Helper T cell (primary cell): ENCODE measurements around the genes PZP and KLRK1.

GRCh38 chr12:8822981-8823870 lies 805 bp downstream of the A2ML1 start:
- PRO-cap, 2 experiments, result no peak in any of the 2 experiments

- PRO-cap, 2 experiments, result no peak in any of the 2 experiments
Observed at GRCh38 chr12:8904509-8904708, 9.9 kb upstream of the PHC1 start.

GRCh38 chr12:8987463-8988162 lies 1.7 kb upstream of the KLRG1 start:
- PRO-cap, 2 experiments, result no peak in any of the 2 experiments

DNA sequence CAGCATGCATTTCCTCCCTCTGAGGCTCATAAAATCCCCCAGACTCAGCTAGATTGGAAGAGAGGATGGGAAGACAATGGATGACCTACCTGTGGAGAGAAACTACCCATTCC lies 50.1 kb downstream of the A2M start:
- PRO-cap, 2 experiments, result no peak in any of the 2 experiments

GRCh38 chr12:9208181-9208656 lies at the start of gene PZP:
PZP (minus strand) TSS chr12:9208395.
- PRO-cap, 2 experiments, result no peak in any of the 2 experiments

DNA sequence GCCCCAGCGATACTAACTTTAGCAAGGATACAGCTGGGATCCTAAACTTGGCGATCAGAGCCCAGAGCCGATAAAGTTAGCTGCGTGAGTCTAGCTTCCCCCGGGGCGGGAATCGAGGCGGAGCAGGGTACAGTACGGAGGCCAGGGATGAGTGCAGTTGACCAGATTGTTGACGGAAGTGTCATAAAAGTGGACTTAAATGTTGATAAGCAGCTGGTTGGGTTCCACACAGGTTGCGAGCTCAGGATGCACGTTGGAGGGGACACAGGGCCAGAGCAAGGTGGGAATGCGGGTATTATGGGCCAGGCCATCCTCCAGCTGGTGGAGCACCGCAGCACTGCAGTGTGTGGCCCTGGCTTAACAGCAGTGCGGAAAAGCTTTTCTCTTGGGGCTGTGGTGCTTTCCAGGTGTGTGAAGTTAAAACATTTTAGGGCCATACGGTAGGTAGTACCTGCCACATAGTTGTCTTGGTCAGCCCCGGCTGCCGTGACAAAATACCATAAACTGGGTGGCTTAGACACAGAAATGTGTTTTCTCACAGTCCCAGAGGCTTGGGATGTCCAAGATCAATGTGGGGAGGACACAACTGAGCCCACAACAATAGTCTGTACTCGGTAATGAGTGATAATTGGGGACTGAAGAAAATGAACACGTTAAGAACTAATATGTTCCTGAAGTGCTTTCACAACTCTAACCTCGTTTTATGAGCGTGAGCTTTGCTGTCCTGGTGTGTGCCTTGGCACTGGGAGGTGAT lies 76.2 kb upstream of the PZP start:
- PRO-cap, 2 experiments, result peak in 1 of 2 experiments; most common minus-strand start position 346 of the sequence (in 1)

GRCh38 chr12:9406159-9406773 lies 198.1 kb upstream of the PZP start:
- PRO-cap, 2 experiments, result no peak in any of the 2 experiments

GRCh38 chr12:9449611-9450124 lies 158.0 kb downstream of the KLRB1 start:
- PRO-cap, 2 experiments, result no peak in any of the 2 experiments

DNA sequence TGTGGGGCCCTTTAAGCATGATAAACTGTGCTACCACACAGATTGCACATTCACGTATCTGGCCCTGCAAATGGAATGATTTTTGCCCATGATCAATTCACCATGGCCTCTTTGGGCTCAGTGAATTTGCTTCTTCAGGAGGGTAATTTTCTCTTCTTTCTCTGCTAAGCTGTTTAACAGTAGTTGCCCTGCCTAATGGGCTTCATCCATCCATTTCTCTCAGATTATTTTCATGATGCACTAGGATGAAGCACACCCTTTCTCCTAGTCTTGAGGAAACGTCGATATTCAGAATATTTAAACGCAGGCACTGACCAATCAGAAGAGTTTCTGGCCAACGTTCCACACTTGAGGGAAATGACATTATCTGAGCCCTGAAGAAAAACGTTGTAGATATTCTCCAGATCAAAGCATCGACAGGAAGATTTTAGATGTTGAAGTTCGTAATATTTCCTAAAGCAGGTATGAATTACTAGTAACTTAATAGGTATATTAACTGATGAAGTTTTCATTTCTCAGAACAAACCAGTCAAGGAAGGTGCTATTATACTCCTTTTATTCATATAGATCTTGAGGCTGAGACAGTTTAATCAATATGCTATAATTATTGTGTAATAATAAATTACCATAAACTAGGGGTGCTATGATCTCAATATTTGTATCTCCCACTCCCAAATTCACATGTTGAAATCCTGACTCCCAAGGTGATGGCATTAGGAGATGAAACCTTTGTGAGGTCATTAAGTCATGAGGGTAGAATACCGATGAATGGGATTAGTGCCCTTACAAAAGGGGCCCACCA lies 5.1 kb upstream of the CLEC2D start:
- PRO-cap, 2 experiments, result no peak in any of the 2 experiments

GRCh38 chr12:9756597-9757224 lies 4.0 kb downstream of the CD69 start:
- PRO-cap, 2 experiments, result no peak in any of the 2 experiments

- PRO-cap, 2 experiments, result no peak in any of the 2 experiments
Observed at GRCh38 chr12:9776112-9776425, 15.4 kb upstream of the CD69 start.

DNA sequence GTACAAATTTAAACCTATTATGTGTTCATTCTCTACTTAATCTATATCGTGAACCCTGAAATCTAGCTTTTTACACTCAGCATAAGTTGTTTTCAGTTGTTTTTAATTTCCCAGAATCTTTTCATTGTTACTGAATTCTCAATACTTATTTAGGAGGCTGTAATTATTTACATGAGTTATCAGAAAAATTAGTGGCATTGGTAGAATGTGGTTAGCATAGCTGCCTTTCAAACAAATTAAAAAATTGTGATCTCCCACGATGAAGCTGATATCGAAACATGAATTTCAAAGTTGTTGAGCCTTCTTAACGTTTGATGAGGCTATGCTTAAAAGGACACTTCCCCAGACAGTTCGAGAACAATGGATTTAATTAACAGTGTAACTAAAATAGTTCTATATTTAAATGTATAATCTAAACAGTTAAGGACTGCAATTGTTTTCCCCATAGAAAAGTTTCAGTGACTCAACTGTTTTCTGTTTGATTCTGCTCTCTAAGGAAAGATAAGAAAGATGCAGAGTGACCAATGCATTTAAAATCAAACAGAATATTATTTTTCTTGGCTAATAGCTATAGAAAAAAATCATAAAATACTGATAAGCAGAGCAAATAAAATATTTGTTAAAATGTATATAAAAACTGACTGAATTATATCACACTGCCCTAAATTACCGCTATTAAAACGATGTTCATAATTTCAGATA lies 1.6 kb downstream of the CLEC2B start:
- PRO-cap, 2 experiments, result peak in 1 of 2 experiments; most common minus-strand start position 280 of the sequence (in 1)

GRCh38 chr12:10100765-10101252 lies 2.0 kb upstream of the CLEC1A start:
- PRO-cap, 2 experiments, result no peak in any of the 2 experiments

DNA sequence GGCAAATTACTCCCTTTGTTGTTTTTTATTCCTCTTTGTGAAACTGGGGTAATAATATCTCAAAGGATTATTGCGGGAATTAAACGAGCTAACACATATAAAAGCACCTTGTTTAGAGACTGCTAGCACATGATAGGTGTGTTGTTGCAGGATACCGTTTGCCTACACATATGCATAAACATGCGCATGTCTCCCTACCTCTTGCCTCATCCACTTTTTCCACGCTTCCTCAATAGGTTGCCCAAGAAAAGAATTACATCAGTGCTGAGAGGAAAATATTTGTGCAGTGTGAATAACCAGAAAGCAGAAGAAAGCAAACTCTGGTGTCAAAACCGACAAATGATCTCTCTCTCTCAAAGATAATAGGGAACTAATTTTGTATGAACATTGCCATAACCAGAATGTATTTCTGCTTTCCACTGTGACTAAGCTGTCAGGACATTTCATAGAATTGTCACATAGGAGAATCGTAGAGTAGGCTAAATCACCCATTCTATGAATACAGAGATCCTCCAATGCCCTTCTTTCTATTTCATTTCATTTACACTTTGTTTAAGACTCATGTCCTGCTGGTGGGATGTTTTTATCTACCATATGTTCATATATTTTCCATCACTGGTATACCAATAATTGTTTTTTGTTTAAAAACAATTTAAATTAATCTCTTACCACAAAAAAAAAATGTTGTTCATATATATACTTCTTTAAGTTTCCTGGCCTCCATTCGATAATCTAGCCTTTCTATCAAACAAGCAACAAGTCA lies 1.2 kb downstream of the CLEC7A start:
- PRO-cap, 2 experiments, result no peak in any of the 2 experiments

GRCh38 chr12:10166636-10167410 lies 5.1 kb downstream of the OLR1 start:
- PRO-cap, 2 experiments, result no peak in any of the 2 experiments

DNA sequence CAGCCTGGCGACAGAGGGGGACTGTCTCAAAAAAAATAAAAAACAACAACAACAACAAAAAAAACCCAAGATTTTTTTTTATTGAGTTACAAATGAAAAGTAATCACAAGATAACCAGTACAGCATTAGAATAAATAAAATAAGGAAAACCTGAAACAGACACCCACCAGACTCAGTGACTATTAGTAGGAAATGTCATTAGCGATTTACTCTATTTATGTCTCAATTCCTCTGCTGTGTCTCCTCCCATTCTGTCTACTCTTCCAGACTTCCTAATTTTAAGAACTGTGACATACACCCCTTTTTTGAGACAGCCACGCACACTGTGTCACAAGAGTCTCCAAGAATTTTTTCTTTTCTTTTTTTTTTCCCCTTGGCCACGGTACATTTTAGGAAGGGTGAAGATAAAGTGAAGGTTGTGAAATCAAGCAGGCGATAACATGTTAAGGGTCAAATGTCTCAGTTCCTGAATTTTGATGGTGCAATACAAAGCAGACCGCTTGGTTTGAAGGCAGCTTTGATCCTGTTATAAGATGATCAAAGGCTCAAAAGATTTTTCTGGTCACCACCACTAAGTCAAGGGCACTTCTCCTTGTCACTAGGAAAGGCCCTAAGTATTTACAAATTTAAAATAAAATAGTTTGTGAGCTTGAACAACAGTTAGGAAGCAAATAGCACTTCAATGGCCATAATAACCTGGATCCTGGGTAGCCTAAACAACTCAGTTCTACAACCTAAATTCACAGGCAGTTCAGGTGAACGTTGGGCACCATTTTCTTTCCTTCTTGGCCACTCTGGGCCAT lies 4.3 kb downstream of the OLR1 start:
- PRO-cap, 2 experiments, result no peak in any of the 2 experiments

- PRO-cap, 2 experiments, result no peak in any of the 2 experiments
Observed at GRCh38 chr12:10175651-10176462, 3.0 kb upstream of the TMEM52B start.

DNA sequence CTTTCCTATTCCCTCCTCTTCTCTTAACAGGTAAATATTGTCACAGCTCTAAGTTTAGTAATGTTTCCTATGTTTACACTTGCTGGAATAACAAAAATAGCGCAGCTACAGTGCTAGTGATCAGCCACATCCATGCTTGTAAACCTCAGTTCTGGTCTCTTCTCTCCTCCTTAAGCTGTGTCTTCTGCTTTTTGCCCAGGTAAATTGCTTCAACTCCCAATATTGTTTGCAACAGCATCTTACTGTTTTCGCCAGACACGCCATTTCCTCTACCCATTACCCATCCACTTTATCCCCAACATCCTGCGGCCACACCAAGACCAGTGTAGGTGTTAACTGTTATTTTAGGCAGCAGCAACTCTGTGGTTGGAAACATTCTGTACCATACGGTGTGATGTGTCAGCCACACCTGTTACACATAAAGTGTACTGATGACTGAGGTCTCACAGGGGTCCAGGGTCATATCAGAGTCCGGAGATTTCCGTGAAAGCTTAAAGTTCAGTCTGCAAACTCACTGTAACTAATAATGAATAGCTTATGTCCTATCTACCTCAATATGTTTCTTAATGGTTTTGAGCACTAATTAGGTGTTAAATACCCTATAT lies 21.8 kb upstream of the KLRD1 start:
- PRO-cap, 2 experiments, result no peak in any of the 2 experiments

DNA sequence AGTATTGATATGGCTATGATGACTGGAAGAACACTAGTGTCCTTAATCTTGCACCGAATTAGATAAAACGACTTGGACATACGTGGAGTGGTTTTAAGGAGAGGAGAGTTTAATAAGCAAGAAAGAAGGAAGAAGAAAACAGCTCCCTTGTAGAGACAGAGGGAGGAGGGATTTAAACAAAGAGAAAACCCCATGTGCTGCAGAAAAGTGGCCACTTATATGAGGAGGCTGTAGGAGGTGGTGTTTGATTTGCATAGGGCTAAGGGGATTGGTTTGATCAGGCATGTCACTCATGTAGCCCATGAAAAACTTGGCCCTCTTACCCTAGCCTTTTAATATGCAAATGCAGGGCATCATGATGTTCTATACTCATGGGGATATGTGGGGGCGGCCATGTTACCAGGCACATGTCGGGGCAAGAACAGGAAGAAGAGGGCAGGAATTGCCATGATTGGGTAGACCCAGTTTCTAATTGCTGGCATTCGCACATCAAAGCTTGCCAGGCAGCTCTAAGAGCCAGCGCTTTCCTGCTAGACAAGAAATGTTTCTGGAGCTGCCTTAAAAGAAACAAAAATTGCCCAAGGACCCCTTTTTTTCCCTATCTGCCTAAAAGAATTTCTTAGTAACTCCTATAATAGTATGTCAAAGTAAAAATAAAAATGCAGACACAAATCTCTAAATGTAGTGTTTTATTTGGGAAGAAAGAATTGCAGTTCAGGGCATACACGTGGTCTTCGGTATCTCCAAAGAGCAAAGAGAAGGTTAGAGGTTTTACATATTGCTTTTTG lies 28.7 kb downstream of the KLRK1 start:
- PRO-cap, 2 experiments, result no peak in any of the 2 experiments

DNA sequence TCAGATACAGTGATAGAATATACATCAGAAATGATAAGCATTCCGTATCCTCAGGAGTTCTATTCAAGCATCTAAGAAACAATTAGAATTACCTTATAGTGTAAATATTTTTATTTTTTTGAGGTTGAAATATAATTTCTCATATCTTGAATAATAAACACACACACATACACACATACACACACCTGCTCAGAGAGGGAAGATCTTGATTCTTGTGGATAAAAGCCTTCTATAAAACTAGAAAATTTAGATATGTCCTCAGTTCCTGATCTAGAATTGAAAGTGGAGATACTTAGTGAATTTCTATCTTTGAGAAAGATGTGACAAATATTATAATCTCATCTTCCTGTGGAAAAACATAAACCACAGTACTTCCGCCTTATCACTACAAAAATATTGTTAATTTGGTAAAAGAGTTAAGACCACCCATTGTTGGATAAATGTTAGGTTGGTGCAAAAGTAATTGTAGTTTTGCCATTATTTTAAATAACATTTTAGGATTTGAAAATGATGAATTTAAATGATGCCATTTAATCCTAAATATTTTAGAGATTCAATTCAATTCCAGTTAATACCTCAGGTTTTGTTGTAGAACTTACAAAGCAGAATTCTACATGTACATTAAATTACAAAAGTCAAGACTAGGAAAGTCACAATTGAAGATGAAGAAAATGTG lies at the start of gene KLRK1:
Gene KLRK1, minus strand, starts transcription at position 284 of the 676 bp plus-strand sequence.
- PRO-cap, 2 experiments, result no peak in any of the 2 experiments